Sigmoid colon (tissue), 4 donors: ENCODE results near the genes OSM and SEC14L3.

DNA sequence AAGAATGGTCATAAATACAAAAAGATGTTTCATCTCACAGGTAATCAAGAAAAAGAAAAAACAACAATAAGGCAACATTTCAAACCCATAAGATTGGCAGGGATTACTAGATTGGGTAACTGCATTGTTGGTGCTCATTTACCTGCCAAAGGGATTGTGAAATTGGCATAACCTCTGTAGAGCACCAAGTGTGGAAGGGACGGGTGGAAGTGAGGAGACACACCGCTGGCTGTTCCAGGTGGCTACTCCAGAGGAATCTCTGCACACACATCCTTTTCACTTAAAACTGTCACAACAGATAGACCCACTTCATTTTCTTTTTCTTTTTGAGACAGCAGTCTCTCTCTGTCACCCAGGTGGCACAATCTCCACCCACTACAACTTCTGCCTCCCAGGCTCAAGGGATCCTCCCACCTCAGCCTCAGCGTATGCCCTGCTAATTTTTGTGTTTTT is 44.9 kb downstream of the NF2 start:
- PRO-cap = no peak
- RAMPAGE, long total RNA, 4 experiments = no peak in any of the 4 experiments

GRCh38 chr22:29733338-29733855 is 13.6 kb downstream of the CABP7 start:
- PRO-cap = no peak
- RAMPAGE, long total RNA, 4 experiments = no peak in any of the 4 experiments

GRCh38 chr22:29800952-29801637 is 33.9 kb downstream of the UQCR10 start:
- PRO-cap = no peak
- RAMPAGE, long total RNA, 4 experiments = no peak in any of the 4 experiments

DNA sequence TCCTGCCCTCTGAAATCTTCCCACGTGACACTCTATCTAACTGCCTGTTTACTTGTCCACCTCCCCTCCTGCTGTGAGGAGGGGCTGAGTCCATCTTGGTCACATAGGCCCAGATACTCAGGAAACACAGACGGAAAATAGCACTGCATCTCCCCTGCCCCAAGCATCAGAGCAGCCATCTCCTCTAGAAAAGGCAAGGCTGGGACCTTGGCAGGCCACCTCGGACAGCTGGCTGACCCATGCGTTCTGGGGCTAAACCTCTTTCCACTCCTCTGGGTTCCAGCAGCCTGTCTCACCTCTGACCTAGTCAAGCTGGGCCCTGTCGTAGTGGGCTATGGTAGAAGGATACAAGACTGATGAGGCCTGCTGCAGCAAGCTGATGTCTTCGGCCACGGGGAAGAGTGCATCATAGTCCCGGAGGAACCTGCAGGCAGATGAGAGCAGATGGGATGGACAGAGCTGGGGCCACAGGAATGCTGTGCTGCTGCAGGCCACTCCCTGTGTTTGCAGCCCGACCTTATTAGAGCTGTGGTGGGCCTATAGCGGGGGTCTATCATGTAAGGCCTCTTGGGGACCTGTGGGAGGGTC is 32.1 kb downstream of the ASCC2 start:
- PRO-cap = no peak
- RAMPAGE, long total RNA, 4 experiments = no peak in any of the 4 experiments

GRCh38 chr22:29910442-29910950 is 27.5 kb downstream of the MTMR3 start:
- PRO-cap = no peak
- RAMPAGE, long total RNA, 4 experiments = no peak in any of the 4 experiments

DNA sequence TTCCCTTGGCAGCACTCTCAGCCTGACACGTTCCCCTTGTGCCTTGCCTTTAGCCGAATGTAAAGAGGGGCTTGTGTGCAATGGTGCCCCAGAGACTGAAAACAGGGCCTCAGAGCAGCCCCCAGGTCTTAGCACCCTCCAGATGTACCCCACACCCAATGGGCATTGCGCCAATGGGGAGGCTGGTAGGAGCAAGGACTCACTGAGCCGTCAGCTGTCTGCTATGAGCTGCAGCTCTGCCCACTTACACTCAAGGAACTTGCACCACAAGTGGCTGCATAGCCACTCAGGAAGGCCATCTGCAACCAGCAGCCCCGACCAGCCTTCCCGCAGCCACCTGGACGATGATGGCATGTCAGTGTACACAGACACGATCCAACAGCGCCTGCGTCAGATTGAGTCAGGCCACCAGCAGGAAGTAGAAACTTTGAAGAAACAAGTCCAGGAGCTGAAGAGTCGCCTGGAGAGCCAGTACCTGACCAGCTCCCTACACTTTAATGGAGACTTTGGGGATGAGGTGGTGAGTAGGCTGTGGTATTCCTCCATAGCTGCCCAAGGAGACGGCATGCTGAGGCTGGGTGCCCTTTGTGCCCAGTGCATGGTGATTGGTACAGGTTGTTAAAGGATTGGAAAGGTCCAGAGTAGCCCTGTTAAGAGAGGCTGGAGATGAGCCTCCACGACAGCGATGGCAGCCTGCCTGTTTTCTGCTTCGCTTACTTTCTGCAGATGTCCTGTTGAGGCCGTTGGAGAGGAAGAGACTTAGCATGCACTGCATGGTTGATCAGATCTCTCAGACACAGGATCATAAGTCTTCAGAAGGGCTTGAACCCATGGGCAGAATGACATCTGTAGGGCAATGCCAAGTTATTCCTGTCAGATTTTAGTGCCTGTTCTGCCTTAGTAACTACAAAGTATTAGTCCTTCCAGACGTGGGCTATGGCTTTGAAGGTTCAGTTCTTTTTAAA is 59.6 kb upstream of the HORMAD2 start:
- PRO-cap = no peak
- RAMPAGE, long total RNA, 4 experiments = no peak in any of the 4 experiments

- PRO-cap = no peak
- RAMPAGE, long total RNA, 4 experiments = no peak in any of the 4 experiments
Measured at GRCh38 chr22:30212877-30213264, 33.7 kb downstream of the LIF start.

- PRO-cap = no peak
- RAMPAGE, long total RNA, 4 experiments = no peak in any of the 4 experiments
Measured at GRCh38 chr22:30251555-30252051, 5.0 kb upstream of the LIF start.

DNA sequence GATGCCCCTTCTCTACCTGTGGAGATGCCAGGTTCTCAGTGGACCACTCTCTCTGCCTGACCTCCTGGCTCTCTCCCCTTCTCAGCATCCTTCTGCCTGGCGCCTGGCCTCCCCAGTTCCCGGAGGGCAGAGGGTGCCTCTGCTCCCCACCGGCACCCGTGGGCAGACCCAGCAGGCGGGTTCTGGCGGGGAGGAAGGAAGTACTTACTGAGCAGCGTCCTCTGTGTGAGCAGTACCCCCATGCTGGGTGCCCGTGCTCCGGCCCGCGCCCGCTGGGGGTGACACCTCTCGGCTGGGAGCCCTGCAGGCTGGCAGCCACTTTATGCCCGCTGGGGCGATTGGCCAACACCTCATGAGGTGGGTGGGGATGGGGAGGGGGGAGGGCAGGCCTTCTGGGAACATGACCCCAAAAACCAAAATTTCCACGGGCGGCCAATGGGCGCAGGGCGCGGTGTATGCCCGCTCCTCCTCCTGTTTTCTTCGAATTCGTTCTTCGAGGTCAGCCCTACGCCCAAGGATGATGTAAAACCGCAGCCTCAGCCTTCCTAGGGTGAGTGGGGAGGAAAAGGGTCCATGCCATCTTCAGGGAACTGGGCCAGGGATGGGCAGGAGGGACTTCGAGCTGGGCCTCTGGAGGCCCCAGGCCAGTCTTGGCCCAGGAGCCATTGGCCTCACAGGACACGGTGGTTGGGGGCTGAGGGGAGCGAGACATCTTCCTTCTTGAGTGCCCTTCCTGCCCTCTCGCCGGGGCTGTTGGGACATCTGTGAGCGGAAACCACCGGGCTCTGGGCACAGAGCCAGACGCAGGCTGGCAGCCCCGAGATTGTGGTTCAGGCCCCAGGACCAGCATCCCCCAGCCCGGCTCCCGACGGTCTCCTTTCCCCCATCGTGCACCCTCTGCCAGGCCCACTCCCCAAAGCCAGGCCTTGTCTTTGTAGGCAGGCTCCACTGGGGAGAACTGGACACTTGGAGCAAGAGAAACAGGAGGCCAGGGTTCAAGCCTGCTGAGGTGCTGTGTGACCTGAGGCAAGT is at the start of gene OSM:
TSS of gene OSM (minus strand) at position 294 of the 1,032 bp plus-strand sequence.
- PRO-cap = no peak
- RAMPAGE, long total RNA, 4 experiments = start-site peak on the minus strand in 1 of 4 experiments, centred at position 293 of the sequence, 56 reads per replicate

GRCh38 chr22:30301865-30302704 is 12.8 kb upstream of the CASTOR1 start:
- PRO-cap = no peak
- RAMPAGE, long total RNA, 4 experiments = no peak in any of the 4 experiments

DNA sequence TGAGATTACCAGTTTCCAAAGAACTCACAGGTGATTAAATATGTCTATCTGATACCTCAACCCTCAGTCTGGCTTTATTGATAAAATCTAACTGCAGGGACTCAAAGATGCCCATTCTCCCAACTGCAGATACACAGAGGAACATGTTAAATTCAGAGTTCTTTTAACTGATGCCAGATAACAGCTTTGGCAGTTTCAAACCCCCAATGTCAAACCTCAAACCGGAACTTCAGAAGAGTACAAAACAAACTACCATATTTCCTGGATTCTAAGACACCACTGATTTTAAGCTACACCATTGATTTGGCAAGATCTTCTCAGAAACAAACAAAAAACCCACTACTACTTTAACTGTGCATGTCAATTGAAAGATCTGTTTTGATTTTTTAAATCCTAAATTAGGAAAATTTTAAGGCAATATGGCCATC is 17.0 kb upstream of the CASTOR1 start:
- PRO-cap = no peak
- RAMPAGE, long total RNA, 4 experiments = no peak in any of the 4 experiments

DNA sequence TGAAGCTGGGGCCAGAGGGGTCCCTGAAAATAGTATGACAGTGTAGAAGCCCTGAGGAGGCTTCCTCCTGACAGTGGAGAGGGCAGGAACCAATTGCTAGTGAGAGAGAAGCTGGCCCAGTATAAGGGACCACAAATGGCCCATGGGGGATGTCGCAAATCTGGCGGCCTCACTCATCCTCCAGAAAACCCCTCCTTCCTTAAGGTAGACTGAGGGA is 17.7 kb upstream of the CASTOR1 start:
- PRO-cap = no peak
- RAMPAGE, long total RNA, 4 experiments = no peak in any of the 4 experiments

DNA sequence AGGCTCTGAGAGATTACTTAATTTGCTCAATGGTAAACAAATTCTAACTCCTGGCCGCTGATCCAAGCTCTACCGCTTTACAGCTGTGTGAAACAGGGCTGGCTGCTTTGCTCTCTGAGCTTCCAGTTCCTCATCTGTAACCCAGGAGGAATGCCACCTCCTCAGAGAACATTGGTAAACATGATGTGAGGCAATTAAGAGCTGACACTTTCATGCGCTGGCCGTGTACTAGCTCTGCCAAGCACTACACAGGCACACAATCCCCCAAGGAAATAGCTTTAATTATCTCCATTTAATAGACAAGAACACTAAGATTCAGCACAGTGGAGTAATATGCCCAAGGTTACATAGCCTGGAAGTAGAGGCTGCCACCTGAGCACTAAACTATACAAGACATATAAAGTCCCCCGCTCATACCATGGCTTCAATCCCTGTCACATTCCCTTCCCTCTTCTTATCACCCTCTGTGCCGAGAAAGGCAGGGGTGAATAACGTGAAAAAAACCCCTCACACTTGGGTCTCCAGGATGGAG is 16.2 kb downstream of the TBC1D10A start:
- PRO-cap = no peak
- RAMPAGE, long total RNA, 4 experiments = no peak in any of the 4 experiments

DNA sequence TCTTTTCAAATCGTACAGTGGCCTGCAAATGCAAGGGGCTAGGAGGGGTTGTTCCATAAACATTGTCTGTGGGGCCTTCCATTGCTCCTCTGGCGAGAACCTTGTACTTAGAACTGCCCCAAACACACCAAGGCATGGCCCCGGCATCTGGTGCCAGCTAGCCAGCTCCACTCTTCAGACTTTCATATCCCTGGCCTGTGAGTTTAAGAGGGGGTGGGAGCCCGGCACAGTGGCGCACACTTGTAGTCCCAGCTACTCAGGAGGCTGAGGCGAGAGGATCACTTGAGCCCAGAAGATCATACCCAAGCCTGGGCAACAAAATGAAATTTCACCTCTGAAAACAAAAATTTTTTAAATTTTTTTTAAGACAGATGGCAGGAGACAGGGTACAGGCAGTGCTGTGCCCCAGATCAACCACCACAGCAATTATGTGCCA is 8.5 kb downstream of the SF3A1 start:
- PRO-cap = no peak
- RAMPAGE, long total RNA, 4 experiments = no peak in any of the 4 experiments

DNA sequence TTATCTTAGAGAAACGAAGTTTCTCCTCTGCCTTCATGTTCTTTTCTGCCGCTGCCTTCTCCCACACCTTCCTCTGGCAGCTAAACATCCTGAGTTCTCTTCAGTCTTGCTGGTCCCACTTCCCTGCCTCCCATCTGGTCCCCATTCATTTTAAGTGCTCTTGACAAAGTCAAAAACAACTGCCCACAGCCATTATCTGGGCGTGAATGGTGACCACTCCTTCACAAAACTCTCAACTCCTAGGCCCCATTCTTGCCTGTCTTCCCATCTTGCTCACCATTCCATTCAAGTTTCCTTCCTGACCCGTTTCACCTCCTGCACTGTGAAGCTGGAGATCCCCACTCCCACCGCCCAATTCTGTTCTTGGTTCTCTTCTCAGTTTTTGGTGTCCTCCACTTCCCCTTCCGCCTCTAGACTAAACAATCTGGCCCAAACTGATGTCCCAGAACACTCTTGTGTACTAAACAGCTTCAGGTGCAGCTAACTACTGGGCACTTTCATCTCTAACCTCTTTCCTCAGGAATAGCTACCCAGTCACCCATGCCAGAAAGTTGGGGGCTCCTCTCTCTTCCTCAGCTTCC is 2.4 kb downstream of the SF3A1 start:
- PRO-cap = no peak
- RAMPAGE, long total RNA, 4 experiments = no peak in any of the 4 experiments

DNA sequence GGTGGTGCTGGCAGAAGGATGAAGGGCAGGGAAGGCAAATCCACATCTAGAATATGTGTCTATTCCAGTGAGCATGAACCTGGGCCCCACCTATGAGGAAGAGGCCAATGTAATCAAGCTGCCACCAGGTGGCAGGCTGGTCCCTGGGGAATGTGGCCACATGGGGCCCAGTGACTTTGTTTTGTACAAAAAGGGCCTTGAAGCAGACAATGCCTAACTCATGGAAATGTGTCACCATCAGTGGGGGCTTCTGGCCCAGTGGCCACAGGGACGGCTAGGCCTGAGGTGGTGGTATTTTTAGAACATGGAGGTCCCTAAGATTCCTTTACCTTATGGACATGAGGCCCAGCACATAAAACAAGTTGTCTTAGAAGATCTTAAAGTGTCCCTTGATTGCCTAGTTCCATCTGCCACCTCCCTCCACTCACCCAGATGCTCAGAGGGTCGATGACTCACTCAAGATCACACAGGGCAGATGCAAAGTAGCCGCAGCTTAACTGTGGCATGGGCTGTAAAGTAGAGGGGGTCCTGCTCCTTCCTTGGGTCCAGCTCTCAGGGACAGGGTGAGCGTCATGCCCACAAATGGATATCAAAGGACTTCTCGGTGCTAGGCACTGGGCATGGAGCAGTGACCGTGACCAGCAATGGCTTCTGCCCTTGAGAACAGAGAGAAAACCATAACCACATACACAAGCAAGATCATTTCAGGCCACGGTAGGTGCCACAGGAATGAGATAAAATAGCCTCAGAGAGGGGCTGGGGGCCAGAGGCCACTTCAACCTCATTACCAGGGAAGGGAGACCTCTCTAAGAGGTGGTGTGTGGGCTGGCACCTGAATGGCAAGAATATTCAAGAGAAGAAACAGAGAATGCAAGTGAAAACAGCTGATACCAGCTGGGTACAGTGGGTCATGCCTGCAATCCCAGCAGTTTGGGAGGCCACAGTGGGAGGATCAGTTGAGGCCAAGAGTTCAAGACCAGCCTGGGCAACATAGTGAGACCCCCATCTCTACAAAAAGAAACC is 4.2 kb upstream of the RNF215 start:
- PRO-cap = no peak
- RAMPAGE, long total RNA, 4 experiments = no peak in any of the 4 experiments

GRCh38 chr22:30401854-30402449 is 5.1 kb downstream of the SEC14L2 start:
- PRO-cap = no peak
- RAMPAGE, long total RNA, 4 experiments = no peak in any of the 4 experiments

DNA sequence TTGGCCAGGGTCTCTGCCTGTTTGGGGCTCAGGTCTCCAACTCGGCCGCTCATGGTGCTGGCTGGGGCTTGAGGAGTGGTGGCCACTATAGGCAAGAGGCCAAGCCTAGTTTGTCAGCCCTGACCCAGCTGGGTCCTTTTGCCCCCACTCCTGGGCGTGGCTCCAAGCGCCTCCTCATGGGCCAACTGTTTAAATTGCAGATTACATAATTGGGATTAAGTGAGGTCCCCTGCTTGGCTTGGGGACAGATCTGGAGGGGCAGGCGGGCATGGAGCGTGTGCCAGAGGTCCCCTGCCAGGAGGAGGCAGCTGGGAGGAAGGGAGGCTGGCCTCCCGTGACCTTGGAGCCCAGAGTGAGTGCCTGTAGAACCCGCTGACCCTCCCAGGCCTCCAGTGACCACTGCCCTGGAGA is at the start of gene SEC14L3:
TSS of gene SEC14L3 (minus strand) at position 112 of the 411 bp plus-strand sequence.
- PRO-cap = no peak
- RAMPAGE, long total RNA, 4 experiments = no peak in any of the 4 experiments

- PRO-cap = no peak
- RAMPAGE, long total RNA, 4 experiments = no peak in any of the 4 experiments
Measured at GRCh38 chr22:30486720-30487033, 14.9 kb upstream of the SEC14L3 start.

DNA sequence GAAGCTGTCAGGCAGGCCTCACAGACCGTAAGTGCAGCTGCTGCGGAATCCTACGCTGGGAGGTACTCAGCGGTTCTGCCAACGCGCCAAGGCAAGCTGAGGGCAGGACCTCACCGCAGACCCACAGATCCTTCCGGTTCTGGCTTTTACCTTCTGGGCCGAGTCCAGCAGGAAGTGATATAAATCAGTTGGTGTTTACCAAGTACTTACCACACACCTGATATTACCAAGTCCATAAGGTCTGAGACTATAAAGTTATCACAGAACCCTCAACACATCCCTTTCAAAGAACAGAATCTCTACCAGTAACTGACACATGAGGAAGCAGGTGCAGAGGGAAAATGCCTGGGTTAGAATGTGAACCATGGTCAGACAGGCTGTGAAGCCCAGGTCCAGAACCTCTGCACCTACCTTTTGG is 1.6 kb upstream of the GAL3ST1 start:
- PRO-cap = no peak
- RAMPAGE, long total RNA, 4 experiments = no peak in any of the 4 experiments